SP-49 (cell line): ENCODE measurements around a stretch of chr15.

DNA sequence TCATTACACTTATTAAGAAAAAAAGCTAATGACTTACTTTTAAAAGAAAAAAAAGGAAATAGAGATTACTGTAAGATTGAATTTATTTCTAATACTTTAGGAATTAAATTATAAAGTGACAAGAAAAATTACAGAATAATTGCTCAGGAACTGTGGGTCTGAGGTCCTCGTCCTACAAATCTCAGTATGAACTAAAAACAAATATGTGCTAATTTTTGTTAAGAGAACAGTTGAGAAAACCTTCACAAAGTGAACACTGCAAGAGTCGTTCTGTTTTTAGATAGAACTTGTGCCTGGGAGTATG, 860.1 kb upstream of the NR2F2 start:
- PRO-cap, result no peak

GRCh38 chr15:95718293-95719319, 611.9 kb upstream of the NR2F2 start:
- PRO-cap, result no peak

DNA sequence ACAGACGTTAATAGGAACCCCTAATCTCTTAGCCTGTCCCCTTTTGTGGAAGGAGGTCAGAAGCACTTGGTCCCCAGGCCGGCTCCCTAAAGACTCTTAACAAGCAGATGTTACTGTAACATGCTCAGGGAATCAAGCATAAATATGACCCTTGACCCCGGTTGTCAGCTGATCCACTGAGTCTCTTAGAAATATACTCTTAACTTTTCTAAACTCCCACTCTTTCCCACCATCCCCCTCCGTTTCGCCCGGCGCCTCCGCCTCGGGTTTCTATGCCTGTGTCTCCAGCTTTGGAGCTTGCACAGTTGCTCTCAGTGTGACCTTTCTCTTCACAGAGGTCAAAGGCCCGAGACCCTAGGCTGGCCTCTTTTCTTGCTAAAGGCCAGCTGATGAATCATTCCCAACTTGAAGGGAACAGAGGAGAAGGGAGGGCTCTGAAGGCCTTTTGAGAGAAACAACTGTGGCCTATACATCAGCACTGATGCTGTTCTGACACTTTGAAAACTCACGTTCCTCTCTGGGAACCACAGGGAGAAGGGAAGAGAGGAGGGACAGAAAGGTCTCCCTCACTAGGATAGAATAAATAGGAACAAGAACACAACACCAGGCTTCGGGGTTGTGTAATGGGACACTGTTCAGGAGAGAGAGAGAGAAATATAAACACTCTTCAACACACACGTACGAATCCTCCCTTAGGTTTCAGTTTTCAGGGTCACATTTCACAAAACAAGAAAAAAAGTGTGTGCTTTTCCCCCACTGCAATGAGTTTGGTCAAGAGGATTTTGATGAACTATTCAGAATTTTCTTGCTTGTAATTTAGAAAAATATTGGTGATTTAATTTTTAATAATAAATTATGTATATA, 484.5 kb upstream of the NR2F2 start:
- PRO-cap, result no peak

DNA sequence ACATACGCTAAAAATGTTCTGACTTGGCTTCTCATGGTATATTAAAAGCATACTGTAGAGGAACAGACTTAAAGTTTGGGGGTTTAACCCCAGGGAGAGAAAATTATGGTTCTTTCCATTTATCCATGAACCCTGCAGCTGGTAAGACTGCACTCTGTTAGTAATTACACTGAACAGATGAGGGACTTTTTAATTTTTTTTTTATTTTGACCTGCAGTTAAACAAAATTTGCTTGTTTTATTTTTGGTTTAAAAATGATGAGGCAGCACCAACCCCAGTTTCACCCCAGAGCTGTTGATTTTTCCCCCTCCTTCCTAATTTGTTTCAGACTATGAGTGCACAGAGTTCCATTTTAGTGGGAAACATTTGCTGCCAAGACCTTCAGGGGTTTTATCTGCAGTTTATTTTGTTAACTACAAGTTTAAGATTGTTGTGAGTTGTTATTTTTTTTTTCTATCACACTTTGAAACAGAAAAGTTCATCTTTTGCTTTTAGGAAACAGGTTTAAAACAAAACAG, 455.9 kb upstream of the NR2F2 start:
- PRO-cap, result no peak

DNA sequence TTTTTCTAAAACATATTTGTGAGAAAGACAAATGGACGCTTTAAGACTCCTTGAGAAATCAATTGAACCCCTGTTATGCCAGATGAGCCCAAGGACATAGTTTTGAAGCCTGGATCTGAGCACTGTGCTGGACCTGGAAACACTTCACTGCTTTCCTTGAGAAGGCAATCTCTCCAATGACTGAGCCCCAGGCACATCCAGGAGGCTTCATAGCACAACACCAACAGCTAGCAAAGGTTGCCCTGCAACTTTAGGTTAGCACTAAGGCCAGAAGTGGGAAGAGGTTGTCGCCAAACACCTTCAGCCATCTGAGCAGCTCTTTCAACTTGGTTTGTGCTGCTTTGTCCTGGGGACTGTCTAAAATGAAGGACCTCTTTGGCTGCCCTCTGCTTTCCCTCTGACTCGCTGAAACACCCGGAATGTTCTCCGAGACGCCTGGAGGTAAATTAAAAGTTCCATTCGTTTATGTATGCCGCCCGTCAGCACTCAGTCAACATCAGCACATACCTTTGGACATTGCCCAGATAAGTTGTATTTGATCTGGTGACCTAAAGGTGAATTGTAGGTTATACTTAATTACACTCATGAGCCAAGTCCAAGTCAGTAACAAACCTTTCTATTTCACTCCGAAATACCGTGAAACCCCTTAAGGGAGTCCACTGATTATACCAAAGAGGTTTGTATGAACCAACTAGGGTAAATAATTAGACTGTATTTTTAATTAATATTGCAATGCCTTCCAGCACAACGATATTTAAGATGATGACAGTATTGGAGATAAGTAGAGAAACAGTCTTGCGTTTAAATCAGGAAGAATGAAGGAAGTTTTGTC, 121.2 kb upstream of the NR2F2 start:
- PRO-cap, result no peak

DNA sequence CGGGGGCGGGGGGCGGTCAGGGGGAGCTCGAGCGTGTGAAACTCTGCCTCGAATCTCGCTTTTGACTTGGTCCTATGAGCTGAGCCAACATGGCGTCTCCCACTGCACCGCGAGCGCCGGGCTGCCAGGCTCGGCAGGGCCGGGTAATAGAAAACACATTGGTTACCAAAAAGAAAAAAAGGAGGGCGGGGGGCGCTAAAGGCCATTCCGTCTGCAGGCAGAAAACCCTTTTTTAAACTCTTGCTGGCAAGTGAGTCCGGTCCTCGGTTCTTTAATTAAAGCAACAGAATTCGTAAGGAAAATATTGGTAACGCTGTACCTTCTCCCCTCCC, 10.6 kb downstream of the NR2F2 start:
- PRO-cap, result no peak

DNA sequence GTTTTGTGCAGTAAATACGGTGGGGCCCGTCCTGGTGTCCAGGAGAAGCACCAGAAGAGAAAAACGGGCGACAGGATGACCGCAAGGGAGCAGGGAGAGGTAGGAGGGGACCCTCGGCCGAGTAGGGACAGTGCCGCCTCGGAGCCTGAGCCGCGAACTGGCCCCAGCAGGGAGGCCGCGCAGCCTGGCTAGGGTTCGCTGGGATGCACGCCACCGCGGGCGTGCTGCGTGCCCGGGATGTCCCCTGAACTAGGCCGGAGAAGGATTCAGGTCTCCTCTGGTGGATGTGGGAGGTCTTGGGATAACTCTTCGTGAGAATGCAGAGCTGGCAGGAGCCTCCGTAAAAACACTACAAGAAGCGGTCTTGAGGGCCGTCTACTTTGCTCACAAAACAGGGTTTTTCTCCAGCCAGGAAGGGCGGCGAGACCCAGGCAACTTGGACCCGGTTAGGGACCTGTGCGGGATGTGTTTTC, 35.3 kb downstream of the NR2F2 start:
- PRO-cap, result no peak

- PRO-cap, result no peak
Measured at GRCh38 chr15:96947743-96948427, 617.4 kb downstream of the NR2F2 start.

GRCh38 chr15:97231651-97232017, 728.9 kb upstream of the ARRDC4 start:
- PRO-cap, result no peak

DNA sequence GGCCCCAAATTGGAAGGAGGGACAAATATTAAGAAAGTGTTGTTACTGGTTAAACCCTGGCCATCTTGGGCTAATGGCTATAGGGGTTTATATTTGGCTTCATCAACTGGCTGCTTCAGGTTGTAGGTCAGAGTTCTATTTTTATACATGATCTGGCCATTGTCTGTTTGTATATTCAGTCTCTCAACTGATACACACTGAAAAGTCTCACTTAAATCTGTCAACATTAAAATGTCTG, 70.2 kb upstream of the ARRDC4 start:
- PRO-cap, result no peak

DNA sequence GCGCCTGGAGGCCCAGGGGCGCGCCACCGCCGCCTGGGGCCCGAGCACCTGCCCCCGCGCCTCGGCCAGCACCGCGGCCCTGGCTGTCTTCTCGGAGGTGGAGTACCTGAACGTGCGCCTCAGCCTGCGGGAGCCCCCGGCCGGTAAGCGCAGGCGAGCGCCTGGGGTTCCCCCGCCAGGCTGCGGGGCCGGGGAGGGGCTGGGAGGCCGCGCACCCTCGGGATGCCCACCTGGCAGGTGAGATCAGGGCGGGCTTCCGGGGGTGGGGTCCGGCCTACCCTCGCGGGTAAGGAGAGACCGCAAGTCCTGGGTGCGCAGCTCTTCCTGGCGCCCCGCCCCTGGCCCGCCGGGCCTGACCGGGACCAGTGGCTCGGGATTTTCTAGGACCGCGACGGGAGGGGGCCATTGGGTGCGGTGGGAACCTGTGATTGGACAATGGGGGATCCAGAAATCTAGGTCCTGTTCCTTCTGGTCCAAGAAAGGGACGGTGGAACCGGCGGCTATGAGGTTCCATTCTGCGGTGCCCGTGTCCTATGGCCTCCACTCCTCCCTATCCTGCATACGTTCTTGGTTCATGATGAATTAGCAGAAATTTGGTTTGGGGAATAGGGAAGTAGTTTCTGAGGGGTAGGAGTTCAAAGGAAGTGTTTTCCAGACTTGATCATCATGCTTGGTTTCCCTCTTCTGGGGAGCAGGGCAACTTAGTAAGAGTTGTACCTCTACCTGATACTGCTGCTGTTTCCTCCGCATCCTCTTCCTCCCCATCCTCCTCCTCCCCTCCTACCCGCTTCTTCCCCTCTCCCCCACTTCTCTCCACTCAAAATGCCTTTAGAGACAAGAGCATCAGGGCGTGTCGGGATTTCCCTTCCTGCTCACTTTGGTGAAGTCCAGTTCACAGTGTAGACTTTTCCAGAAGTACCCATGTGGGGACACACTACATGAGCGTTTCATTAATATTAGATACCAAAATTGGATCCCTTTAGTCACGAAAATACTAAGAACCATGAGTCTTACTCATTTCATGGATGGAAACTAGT, 841 bp downstream of the ARRDC4 start:
- PRO-cap, result no peak

- PRO-cap, result no peak
Measured at GRCh38 chr15:98414080-98414352, 234.3 kb upstream of the IGF1R start.

DNA sequence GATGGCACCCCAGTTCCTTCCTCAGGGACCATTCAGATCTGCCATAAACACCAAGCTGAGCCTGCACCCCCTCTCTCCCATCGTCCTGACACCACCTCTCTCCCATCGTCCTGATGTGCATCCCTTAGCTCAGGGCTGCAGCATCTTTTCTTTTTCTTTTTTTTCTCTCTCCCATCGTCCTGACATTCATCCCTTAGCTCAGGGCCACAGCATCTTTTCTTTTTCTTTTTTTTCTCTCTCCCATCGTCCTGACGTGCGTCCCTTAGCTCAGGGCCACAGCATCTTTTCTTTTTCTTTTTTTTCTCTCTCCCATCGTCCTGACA, 126.0 kb upstream of the IGF1R start:
- PRO-cap, result no peak

DNA sequence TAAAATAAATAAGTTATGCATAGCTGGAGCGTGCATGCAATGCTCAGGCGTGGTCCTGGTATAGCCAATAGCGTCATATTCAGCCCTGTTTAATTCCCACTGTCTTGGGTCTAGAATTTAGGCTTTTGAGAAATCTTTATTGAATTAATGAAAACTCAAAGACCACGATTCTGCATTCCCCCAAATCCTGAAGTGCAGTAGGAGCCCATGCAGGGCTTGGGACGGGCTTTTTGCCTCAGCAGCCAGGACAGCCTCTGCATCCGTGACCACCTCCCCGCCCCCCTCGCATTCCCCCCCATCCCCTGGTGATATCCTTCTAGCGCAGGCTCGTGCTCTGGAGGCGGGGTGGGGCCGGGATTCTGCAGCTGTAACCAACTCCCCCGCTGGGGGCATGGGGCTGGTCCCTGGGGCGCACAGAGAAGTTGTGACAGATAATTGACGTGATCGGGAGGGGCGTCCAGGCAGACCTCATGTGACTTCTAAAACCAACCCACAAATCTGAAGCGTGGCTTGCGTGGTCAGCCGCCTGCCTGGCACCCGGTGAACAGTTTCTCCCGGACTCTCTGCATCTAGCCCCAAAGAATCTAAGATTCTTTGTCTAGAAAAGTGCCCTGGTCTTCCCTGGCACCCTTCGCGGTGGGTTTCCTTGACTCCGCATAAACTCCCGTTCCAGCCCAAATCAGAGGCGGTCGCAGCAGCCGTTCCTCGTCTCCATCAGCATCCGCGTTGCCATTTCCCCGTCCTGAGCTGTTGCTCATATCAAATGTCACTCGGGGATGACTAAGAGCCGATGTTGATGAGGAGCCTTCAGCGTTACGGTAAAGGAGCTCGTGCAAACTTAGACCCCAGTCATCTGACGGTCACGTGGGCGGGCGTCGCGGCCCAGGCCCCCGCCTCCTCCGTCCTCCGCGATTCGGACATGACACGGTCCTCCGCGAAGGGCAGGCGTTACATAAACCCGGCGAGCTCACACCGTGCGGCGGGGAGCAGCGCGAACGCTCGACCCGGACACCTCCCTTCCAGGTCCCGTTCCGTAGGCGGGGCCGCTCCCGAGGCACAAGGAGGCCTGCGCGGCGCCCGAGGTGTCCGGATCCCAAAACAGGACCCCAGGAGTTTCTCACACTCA, 100.5 kb upstream of the IGF1R start:
- PRO-cap, result no peak

DNA sequence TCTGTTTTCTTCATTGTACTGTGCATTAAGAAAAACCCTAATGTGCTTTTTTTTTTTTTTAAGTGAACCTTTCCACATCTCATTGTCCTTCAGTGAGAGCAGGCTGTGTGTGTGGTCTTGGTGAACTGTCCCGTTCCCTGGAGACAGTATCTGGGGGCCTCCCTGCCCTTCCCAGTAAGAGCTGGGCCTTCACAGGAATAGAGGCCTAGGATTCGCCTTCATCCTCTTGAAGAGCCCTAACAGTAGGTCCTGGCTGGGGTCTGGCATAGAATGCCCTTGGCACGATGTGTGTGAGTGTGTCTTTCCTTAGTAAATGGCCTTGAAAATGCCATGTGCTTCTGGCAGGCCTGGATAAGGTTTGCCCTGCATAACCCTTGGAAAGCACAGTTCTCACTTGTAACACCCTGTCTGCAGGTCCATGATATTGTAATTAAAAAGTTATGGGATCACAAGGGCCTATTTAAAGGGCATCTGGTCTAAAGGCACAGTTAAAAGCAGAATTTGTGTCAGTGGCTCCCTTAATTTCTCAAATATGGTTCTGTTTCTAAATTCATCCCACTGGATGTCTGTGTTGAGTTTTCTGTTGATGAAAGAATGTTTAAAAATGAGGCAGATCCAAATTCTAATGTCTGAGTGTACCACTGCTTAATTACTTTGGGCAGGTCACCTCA, 81.3 kb downstream of the IGF1R start:
- PRO-cap, result no peak

- PRO-cap, result no peak
Measured at GRCh38 chr15:98753934-98755115, 106.0 kb downstream of the IGF1R start.

- PRO-cap, result no peak
Measured at GRCh38 chr15:98770427-98771079, 122.2 kb downstream of the IGF1R start.

GRCh38 chr15:98787989-98788785, 139.8 kb downstream of the IGF1R start:
- PRO-cap, result no peak

DNA sequence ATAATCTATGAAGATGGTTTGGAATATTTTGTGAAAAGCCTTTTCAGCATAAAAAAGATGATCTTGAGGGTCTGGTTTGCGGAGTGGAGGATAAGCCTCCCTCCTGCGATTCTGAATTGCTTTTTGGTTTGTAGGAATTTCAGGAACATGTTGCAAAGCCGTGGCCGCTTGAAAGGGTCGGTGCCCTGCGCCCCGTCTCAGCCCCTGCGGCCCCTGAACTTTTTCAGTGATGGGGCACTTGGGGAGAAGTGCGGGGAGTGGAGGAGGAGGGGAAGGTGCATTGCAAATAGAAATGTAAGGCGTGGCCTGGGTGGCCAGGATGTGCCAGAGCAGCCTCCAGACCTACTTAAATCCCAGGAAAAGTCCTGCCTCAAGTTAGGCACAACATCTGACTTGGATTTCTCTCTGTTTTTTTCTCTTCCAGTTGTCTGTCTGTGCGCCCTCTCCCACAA, 154.0 kb downstream of the PGPEP1L start:
- PRO-cap, result no peak

DNA sequence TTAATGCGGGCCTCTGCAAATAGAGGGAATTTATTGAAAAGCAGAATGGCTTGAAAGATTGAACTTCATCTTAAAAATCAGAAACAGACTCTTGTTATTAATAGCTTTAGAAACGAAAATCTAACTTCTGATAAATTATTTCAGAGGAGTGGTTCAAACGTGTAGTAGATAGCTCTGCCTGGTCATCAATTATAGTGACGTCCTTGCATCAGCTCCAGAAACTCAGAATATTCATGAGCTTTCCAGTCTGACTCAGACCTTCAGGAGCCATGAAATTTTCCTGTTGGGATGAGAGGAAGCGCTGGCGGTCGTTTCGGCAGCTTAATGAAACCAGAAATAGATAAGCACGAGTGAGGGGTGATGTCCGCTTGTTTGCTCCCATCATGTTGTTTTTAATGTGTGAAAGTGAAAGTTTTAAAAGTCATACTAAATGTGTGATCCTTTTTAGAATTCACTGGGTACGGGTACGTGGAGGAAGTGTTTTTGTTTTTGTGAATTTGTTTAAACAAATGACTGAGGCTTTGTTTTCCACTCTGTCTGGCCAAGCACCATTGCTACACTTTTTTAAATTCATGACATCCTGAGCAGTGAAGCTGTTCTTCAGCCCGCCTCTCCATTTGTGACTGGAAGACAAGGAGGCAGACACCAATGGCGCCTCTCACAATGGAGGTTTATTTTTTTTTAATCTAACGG, 141.0 kb downstream of the PGPEP1L start:
- PRO-cap, result bidirectional peak, plus-strand start at position 447 of the sequence, minus-strand start at position 394 of the sequence